HT1080 (cell line): ENCODE measurements around a stretch of chr11.

GRCh38 chr11:14653656-14654242, 10.1 kb downstream of the PDE3B start:
RAMPAGE:
- cytosol, long total RNA, result no peak
- long total RNA, result no peak
- nucleus, long total RNA, result no peak

DNA sequence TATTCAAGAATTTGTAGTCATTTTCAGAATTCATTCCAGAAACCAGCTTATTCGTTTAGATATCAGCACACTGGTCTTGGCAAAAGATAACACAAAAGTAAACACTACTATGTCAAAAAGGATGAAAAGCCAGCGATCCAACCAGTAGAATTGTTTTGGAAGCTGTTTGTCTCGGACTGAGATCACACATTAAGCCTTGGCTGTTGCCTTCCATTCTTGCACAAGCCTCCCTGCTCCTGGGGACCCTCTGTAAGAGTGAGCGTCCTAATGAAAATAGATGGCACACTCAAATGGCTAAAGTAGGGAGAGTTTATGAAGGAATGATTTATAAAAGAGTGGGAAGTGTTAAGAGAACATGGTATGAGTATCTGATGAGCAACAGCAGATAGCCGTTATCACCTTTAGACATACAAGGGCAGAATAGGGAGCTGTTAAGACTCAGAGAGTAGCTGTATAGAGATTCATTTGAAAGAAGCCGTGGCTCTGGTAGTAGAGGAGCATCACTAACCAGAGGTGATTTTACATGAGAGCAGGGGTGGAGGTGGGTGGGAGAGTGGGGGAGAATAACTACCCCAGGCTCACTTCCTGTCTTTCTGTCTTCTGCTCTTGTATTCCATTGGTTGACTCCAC, 25.2 kb downstream of the PDE3B start:
RAMPAGE:
- cytosol, long total RNA, result no peak
- long total RNA, result no peak
- nucleus, long total RNA, result no peak

RAMPAGE:
- cytosol, long total RNA, result no peak
- long total RNA, result no peak
- nucleus, long total RNA, result no peak
Measured at GRCh38 chr11:14690473-14690986, 46.9 kb downstream of the PDE3B start.

DNA sequence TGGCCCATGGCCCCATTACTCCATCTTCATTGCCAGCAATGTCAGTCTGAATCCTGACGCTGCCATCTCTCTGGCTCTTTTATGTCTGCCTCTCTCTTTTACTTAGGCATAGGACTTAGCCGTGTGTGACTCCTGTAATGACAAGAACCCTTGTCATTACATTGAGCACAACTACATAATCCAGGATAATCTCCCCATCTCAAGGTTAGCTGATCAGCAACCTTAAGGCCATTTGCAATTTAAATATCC, 78.7 kb downstream of the CYP2R1 start:
RAMPAGE:
- cytosol, long total RNA, result no peak
- long total RNA, result no peak
- nucleus, long total RNA, result no peak

DNA sequence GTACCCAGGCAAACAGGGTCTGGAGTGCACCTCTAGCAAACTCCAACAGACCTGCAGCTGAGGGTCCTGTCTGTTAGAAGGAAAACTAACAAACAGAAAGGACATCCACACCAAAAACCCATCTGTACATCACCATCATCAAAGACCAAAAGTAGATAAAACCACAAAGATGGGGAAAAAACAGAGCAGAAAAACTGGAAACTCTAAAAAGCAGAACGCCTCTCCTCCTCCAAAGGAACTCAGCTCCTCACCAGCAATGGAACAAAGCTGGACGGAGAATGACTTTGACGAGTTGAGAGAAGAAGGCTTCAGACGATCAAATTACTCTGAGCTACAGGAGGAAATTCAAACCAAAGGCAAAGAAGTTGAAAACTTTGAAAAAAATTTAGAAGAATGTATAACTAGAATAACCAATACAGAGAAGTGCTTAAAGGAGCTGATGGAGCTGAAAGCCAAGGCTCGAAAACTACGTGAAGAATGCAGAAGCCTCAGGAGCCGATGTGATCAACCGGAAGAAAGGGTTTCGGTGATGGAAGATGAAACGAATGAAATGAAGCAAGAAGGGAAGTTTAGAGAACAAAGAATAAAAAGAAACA, 46.7 kb downstream of the CYP2R1 start:
RAMPAGE:
- cytosol, long total RNA, result no peak
- long total RNA, result no peak
- nucleus, long total RNA, result no peak

DNA sequence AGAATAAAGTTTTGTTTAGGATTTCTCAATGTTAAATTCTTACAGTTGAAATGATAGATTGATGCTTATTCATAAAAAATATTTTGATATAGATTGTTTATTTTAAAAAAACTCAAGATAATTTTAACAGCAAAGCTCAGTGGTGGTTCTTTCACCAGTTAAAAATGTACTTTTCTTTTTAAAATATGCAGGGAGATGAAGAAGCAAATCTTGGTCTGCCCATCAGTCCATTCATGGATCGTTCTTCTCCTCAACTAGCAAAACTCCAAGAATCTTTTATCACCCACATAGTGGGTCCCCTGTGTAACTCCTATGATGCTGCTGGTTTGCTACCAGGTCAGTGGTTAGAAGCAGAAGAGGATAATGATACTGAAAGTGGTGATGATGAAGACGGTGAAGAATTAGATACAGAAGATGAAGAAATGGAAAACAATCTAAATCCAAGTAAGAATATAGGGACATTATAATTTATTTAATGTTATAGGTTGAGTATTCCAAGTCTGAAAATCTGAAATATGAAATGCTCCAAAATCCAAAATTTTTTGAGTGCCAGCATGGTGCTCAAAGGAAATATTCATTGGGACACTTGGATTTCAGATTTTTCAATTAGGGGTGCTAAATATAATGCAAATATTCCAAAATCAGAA, 24.6 kb downstream of the CYP2R1 start:
RAMPAGE:
- cytosol, long total RNA, result no peak
- long total RNA, result no peak
- nucleus, long total RNA, result no peak

DNA sequence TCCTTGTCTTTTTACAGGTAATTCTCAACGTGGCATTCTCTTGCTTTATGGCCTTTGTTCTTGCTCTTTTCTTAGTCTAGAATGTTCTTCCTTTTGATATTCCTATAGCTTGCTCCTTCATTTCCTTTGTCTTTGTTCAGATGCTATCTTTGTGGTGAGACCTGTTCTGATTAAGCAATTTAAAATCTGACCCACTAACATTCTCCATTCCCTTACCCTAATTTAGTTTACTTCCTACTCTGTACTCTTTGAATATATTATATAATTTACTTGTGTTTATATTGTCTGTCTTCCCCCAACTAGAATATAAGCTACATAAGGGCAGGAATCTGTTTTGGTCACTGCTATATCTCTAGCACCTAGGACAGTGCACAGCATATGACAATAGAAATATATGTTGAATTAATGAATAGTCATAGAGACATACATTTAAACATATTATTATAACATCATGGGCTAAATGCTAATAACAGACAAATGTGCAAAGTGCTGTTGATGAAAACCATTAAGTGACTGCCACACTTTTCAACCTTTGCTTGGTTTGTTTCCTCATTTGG, 4.0 kb downstream of the CYP2R1 start:
RAMPAGE:
- cytosol, long total RNA, result no peak
- long total RNA, result no peak
- nucleus, long total RNA, result no peak

GRCh38 chr11:15074429-15075403, 1.3 kb downstream of the CALCB start:
RAMPAGE:
- cytosol, long total RNA, result no peak
- long total RNA, result no peak
- nucleus, long total RNA, result no peak

DNA sequence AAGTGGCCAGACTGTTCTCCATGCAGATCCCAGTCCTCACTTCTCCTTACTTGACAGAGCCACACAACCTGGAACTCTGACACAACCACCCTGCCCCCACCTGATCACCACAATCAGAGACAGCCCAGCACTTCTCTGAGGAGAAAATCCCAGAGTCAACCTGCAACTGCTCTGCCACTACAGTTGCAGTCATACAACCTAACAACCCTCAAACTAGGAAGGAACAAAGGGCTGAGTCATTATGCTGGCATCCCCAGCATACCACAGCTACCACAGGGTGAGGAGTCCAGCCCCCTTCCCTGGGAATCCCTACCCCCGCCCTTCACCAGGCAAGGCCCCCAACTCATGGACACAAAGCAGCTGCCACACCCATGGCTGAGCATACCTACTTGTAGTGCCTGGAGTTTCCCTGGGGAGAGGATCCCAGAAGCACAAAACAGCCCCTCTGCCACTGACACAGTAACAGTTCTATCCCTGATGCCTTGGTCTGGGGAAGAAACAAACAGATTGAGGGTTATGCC, 68.6 kb upstream of the C11orf58 start:
RAMPAGE:
- cytosol, long total RNA, result no peak
- long total RNA, result no peak
- nucleus, long total RNA, result no peak

DNA sequence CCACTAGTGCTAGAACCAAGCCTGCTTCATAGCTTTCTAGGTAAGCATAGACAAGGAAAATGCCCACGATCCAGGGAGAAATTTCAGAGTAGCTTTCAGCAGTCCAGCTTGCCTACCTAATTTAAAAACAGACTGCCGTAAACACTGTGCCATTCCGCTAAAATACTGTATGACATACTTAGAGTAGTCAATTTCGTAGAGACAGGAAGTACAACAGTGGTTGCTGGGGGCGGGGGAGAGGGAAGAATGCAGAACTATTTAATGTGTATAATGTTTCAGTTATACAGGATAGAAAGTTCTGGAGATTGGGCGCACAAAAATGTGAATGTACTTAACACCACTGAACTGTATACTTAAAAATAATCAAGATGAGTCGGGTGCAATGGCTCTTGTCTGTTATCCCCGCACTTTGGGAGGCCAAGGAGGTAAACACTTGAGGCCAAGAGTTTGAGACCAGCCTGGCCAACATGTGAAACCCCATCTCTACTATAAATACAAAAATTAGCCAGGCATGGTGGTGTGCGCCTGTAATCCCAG, 56.8 kb downstream of the C11orf58 start:
RAMPAGE:
- cytosol, long total RNA, result no peak
- long total RNA, result no peak
- nucleus, long total RNA, result no peak

DNA sequence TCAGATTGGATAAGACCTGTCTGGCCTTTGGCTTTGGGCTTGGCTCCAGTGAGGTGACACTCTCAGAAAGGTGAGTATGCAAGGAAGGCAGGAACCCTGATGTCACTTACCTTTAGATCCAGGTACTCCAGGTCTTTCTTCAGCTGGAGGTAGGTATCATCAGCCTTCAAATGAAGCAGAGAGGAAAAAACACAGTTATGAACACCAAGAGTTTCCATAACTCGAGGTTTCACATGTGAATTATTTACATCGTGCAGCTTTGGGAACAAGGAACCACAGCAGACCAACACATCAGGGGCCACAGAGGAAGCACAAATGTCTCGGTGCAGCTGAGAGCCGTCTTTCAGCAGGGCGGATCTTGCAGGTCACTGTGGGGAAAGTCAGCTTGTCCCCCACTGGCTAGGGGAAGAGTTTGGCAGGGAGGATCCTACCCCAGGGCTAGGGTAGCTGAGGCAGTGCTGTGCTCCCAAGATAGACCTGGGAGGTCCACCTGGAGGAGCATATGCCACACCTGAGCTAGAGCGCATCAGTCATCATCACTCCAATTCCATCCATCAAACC, 74.6 kb downstream of the C11orf58 start:
RAMPAGE:
- cytosol, long total RNA, result no peak
- long total RNA, result no peak
- nucleus, long total RNA, result no peak

GRCh38 chr11:16897324-16898121, 116.7 kb downstream of the PLEKHA7 start:
RAMPAGE:
- cytosol, long total RNA, result no peak
- long total RNA, result no peak
- nucleus, long total RNA, result no peak

DNA sequence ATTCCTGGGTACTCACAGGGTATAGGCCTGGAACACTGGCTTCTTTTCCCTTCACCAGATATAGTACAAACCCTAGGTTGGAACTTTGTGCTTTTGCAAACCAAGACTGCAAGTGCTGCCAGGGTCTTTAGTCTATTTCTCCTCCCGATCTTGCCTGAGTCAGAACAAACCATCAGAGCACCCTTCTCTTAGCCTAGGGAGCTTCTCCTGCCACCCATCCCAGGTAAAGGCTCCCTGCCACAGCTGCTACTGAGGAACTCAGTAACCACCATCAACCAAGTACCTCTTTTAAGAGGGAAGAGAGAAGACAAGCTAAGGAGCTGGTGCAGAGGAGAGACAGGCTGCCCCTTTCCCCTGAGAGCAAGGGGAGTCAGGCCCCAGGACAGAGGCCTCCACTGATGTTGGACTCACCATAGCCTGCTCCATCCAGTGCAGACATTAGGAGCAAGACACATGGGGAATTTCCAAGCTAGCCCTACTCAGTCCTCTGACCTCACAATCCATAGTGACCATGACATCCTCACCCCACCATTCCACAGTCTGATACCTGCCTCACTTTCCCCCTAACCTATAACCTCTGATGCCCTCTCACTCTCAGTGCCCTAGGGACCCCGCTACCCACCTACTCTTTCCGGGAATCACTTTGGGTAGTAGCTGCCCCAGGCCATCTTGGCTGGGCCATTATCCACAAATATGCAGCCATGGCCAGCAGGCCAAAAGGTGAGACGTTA, 91.5 kb downstream of the PLEKHA7 start:
RAMPAGE:
- cytosol, long total RNA, result no peak
- long total RNA, result no peak
- nucleus, long total RNA, result no peak

RAMPAGE:
- cytosol, long total RNA, result no peak
- long total RNA, result no peak
- nucleus, long total RNA, result no peak
Measured at GRCh38 chr11:16923429-16924449, 90.5 kb downstream of the PLEKHA7 start.

GRCh38 chr11:16924502-16925109, 89.6 kb downstream of the PLEKHA7 start:
RAMPAGE:
- cytosol, long total RNA, result no peak
- long total RNA, result no peak
- nucleus, long total RNA, result no peak

GRCh38 chr11:17143381-17143725, 64.4 kb downstream of the PIK3C2A start:
RAMPAGE:
- cytosol, long total RNA, result no peak
- long total RNA, result no peak
- nucleus, long total RNA, result no peak

DNA sequence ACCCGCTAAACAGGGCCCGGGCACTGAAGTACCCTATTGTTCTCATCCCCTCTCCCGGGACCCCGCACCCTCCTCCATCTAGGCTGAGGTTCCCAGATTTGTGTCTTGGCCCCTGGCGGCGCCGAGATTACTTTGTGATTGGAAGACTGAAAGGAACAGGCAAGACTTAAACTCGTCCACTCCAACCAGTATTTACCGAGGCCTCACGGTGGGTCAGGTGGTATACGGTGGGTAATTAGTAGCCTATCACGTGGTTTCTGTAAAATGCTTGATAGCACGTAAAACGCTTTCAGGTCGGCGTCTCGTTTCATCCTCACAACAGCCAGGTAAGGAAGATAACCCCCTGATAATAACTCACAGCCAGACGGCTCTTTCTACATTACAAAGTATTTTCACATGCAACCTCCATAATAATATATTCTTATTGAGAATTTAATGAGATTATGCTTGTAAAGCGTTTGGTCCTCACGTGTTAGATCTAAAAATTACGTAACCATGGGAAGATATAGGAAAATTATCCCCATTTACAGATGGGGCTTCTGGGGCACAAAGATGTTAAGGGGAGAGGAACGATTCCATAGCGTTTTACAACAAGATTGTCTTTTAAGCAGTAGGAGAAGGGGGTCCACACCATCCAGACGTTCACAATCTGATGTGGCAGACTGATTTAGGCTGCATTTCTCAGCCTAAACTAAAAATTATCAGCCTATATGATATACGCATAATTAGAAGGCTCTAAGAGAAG, 654 bp upstream of the PIK3C2A start:
RAMPAGE:
- cytosol, long total RNA, result no peak
- long total RNA, result no peak
- nucleus, long total RNA, result no peak

RAMPAGE:
- cytosol, long total RNA, result no peak
- long total RNA, result no peak
- nucleus, long total RNA, result no peak
Measured at GRCh38 chr11:17807067-17807372, 72.4 kb downstream of the KCNC1 start.

DNA sequence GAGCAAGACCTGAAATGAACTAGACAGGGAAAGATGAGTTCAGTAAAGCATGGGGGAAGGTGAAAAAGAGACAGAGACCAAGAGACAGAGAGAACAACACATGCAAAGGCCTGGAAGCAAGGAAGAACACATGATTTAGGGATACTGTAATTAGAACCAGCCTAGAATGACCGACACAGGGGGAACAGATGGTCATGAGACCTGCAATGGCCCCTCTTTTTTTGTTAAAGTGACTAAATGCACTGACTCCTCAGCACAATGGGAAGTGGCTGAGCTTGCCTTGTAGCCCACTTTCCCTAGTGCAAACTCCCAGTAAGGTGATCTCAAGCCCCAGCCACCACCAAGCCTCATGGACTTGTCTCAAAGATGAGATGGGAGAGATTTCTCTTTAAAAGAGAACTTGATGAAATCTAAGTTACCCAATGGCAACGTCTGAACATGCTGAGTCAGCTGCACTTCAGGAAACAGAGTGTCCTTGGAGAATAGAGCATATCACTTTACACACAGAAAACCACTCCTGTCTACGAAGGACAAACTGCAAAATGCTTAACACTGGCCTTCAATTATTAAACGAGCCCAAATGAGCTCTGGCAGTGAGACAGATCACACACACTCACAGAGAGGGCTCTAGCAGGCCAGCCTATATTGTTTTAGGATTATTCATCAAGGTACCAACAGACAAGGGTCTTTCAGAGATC, 91.0 kb downstream of the SERGEF start:
RAMPAGE:
- cytosol, long total RNA, result no peak
- long total RNA, result no peak
- nucleus, long total RNA, result no peak

DNA sequence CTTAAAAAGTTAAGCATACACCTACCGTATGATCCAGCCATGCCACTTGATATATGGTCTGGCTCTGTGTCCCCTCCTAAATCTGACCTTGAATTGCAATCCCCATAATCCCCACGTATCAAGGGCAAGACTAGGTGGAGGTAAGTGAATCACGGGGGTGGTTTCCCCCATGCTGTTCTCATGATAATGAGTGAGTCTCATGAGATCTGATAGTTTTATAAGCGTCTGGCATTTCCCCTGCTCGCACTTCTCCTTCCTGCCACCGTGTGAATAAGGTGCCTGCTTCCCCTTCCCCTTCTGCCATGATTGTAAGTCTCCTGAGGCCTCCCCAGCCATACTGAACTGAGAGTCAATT, 4.7 kb downstream of the SAAL1 start:
RAMPAGE:
- cytosol, long total RNA, result no peak
- long total RNA, result no peak
- nucleus, long total RNA, result no peak